Natural killer cell (primary cell): ENCODE measurements around a stretch of chr20.

GRCh38 chr20:50904668-50905576 is 26.3 kb downstream of the ADNP start:
- PRO-cap, result no peak

- PRO-cap, result no peak
Measured at GRCh38 chr20:50982231-50982538, 23.6 kb downstream of the MOCS3 start.

- PRO-cap, result no peak
Measured at GRCh38 chr20:51393366-51393949, 149.1 kb downstream of the NFATC2 start.

DNA sequence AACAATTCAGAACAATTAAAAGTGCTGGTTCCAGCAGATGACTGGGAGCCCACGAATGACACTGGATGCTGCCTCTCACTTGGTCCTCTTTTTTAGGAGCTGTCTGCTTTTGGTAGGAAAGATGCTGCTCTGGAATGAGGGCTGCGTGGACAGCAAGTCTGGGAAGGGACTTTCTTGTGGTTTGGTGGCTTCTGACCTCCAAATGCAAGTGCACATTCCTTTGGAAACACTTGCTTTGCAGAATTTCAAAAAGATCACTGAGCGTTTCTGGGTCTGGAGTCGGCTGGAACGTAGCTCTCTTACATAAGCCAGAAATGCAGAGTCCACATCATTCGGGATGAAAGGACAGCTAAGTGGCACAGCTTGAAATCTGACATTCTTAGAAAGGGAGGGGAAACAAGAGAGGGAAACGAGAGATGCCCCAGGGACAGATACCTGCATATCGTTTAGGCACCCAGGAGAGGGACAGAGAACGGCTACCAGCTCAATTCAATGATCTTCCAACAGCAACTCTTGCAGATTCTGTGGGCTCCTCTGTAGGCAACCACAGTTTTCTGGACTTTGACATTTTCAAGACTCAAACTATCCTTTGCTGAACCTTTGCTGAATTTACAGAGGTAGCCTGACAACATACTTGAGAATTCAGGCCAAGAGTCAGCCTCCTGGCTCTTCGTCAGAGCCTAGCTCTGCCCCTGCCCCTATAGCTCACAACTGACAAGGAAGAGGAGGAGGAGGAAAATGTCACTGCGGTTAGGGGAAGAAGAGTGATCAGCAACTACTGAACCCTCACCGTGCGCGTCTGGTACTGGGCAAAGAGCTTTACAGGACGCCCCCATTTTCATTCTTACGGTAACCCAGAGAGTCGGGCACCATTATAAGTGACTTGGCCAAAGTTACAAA is 118.6 kb downstream of the NFATC2 start:
- PRO-cap, result no peak

GRCh38 chr20:51428334-51428686 is 114.2 kb downstream of the NFATC2 start:
- PRO-cap, result no peak

GRCh38 chr20:51491906-51493238 is 50.1 kb downstream of the NFATC2 start:
- PRO-cap, result no peak

DNA sequence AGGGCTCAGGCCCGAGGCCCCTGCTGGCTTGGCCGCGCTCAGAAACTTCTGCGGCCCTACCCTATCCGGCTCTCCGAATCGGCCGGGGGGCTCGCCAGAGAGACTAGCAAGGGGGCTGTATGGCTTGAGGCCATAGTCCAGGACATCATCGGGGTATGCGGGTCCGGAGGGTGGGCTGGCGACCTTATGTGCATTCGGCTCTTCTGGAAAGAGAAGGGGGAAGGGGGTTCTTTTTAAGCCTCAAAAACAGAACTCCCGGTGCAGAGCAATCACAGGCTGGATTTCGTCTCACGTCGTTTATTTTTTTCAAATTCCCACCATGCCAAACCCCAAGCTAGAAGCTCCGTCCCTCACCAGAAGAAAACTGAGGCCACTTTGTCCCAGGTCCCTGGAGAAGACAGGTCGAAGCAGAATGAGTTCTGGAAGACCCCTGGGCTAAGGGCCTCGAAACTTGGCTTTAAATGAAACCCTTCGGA is 18.6 kb downstream of the NFATC2 start:
- PRO-cap, result no peak

GRCh38 chr20:51529773-51530283 is 12.7 kb downstream of the NFATC2 start:
- PRO-cap, result unidirectional peak, plus-strand start at chr20:51529981

- PRO-cap, result no peak
Measured at GRCh38 chr20:51583500-51584000, 41.0 kb upstream of the NFATC2 start.

DNA sequence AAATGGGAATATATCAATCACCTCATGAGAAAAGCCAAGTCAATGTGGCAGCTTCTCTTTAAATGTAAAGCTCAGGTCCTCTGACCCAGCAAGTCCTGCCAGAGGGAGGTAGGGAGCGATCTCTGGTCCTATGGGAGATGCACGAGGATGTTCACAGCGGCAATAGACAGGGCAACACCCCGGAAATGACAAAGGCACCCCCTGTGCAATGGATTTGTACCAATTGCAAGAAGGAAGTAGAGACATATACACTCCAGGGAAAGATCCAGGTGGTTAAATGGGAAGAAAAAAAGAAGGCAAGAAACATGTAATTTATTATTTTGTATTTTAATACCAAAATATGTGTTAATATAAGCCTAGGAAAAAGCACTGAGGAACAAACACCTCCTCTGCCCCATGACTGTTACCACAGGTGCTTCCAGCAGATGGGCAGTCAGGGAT is 20.9 kb downstream of the ATP9A start:
- PRO-cap, result no peak

GRCh38 chr20:52948423-52948724 is 23.8 kb upstream of the TSHZ2 start:
- PRO-cap, result no peak

- PRO-cap, result no peak
Measured at GRCh38 chr20:53034446-53035429, 62.6 kb downstream of the TSHZ2 start.

GRCh38 chr20:53078503-53079684 is 106.7 kb downstream of the TSHZ2 start:
- PRO-cap, result no peak

GRCh38 chr20:53503310-53503938 is 90.2 kb downstream of the ZNF217 start:
- PRO-cap, result no peak

- PRO-cap, result no peak
Measured at GRCh38 chr20:53596084-53596956, 2.7 kb upstream of the ZNF217 start.

DNA sequence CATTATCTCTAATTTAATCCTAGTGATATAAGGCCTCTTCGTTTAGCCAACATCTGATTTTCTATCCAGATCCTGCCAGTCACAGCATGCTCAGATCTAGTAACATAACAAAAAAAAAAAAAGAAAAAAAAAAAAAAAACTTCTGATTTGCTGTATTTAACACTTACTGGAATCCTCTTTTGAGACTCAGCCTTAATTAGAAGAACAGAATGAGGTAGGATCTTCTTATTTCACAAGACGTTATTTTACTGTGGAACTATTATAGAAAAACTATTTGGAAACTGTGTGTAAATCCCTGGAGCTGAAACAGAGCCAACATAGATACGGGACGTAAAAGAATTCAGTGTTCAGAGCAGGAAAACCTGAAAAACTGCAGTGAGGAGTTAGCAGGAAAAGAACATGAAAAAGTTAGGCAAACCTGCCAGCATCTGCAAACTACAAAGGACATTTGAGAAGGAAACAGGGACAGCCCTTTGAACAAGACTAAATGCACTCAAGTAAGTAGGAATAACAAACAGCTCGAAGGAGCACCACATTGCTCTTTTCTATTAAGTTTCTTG is 3.4 kb upstream of the ZNF217 start:
- PRO-cap, result no peak

DNA sequence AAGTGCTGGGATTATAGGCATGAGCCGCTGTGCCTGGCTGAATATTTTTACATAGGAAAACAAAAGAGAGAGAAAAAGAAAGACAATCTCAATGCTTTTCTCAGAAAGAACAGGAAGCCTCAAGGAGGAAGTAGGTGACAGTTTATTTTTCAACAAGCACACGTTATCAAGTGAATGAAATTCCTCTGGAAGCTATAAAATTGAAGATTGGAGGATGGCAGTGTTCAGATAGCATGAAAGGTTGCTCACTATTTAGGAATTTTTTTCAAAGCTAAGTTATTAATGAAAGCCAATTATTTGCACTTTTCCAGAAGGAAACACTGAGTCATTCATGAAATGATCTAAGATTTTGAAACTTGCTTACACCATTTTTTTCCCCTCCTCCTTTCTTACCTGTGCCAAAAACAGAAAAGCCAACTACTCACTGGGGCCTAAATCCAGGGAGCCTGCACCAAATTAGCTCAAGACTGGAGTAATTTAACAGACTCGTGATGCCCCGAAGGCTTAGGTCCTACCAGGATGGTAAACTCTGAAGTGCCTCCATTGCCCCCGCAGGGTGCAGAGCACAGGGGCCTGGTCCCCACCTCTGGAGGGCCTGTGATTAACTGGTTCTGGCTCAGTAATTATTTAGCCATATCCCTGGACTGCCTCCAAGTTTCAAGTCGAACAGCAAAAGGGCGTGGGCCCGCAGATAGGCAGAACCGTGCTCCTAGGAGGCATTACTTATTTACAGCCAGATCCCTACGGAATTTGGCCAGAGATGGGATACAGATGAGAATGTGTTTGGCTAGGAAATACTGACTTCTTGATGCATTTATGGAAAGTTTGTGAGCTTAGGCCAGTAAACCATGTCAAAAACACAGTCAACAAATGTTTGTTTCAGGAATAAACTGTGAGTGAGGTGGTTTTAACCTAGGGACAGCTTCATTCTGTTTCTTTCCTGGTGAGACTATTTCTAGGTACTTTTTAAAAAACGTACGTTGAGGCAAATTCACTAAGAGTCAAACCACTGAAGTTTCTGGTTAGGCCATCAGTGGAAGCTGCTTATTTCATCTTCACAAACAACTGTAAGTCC is 28.1 kb upstream of the ZNF217 start:
- PRO-cap, result no peak

GRCh38 chr20:53842295-53842658 is 228.1 kb downstream of the BCAS1 start:
- PRO-cap, result bidirectional peak, plus-strand start at chr20:53842577, minus-strand start at chr20:53842404

- PRO-cap, result no peak
Measured at GRCh38 chr20:53867180-53867570, 203.2 kb downstream of the BCAS1 start.

DNA sequence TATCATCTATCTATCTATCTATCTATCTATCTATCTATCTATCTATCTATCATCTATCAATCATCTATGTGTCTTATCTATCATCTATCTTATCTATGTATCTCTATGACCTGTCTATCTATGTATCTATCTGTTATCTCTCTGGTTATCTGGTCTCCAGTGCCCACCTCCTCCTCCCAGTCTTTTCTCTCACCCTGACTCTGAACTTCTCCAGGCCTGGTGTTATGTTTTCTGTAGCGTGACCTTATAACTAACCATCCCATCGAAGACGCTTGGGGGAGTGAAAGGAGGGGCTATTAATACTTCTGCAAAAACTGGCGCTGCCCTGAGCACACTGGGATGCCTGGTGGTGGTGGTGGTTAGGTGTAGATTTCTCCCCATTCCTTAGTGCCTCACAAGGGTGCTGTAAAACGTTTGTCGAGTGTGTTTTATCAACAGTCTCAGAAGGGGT is 156.3 kb downstream of the BCAS1 start:
- PRO-cap, result no peak